Placental pericyte (primary cell): Measurements from ENCODE around the genes FNDC8, SLC35G3, RDM1, CCL23 and CCL4L2.

- CAGE, long polyA plus RNA = no peak
Observed at GRCh38 chr17:35005242-35006304, 25.3 kb downstream of the LIG3 start.

- CAGE, long polyA plus RNA = no peak
Observed at GRCh38 chr17:35017246-35017950, 37.1 kb downstream of the LIG3 start.

DNA sequence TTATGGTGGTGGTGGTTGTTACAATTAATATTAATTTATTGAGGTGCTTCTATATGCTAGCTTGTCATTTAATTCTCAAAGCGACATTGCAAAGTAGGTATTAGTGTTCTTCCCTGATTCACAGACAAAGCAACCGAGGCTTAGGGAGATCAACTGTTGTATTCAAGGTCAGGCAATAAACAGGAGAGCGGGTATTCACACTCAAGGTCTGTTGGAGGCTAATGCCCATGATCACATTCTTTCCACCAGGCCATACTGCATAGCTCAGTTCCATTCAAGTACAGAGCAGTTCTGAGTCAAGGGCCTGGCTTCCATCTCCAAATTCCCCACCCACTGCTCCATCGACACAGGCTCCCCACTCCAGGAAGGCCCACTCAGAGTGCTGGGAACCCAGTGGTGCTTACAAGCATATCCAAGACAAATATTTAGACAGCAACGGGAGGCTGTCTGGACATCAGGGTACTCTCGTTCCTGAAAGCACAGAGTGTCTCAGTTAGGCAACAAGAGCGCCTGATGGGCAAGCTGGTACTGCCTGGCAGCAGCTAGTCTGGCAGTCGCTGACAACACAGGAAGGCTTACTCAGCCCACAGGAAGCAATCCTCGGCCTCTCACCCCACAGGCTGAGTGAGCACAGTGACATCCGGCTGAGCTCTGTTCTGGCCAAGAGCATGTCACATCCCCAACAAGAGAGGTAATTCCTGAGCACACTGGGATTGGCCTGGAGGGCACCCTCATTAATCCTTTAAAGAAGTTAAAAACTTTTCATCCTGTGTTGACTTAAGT lies 40.9 kb downstream of the RFFL start:
- CAGE, long polyA plus RNA = no peak

DNA sequence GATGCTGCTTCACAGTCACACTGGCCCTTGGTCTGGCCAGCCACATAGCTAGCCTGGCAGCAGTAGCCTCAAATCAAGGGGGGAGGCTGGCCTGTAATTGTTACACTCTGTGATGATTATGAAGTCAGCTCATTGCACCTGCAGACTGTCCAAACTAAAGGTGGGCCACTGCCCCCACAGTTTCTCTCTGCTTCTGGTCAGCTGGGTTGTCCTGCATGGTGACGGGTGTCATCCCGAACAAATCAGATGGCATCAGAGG lies at the start of gene FNDC8:
FNDC8 (plus strand) TSS at position 168 of the 259 bp plus-strand sequence.
- CAGE, long polyA plus RNA = no peak

- CAGE, long polyA plus RNA = no peak
Observed at GRCh38 chr17:35194258-35194560, at the start of gene SLC35G3. TSS of gene SLC35G3 (minus strand) at chr17:35194393.

DNA sequence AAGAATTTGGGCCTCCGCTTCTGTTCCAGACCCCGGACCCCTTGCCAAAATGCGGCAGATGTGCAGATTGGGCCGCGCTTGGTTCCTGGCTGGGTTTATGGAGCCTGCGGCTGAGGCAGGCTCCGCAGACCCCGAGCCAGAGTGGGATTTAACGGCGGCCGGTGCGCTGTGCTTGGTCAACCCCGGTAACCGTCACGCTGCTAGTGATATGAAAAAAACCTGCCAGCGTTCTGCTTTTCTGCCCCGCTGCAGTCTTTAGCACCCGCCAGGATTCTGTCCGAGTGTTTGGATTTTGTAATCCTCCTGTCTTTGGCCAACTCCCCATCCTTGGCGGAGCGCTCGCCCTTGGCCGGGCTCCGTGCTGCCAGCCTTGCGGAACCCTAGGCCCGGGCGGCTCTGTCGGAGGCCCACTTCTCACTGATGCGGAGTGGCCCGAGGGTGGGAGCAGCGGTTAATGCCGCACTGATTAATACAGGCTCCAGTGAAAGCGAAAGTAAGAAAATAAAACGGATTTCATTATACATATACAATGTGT lies 825 bp upstream of the SLFN11 start:
- CAGE, long polyA plus RNA = no peak

- CAGE, long polyA plus RNA = no peak
Observed at GRCh38 chr17:35479932-35480414, 31.4 kb upstream of the SLFN13 start.

DNA sequence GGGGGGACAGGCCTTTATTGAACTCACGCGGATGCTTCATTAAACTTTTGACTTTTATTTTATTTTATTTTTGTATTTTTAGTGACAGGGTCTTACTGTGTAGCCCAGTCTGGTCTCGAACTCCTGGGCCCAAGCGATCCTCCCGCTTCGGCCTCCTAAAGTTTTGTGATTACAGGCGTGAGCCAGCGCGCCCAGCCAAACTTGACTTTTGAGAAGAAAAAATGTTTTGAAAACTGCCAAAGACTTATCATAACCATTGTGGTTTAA lies 1.1 kb downstream of the AP2B1 start:
- CAGE, long polyA plus RNA = no peak

- CAGE, long polyA plus RNA = no peak
Observed at GRCh38 chr17:35596336-35597502, 9.6 kb downstream of the AP2B1 start.

DNA sequence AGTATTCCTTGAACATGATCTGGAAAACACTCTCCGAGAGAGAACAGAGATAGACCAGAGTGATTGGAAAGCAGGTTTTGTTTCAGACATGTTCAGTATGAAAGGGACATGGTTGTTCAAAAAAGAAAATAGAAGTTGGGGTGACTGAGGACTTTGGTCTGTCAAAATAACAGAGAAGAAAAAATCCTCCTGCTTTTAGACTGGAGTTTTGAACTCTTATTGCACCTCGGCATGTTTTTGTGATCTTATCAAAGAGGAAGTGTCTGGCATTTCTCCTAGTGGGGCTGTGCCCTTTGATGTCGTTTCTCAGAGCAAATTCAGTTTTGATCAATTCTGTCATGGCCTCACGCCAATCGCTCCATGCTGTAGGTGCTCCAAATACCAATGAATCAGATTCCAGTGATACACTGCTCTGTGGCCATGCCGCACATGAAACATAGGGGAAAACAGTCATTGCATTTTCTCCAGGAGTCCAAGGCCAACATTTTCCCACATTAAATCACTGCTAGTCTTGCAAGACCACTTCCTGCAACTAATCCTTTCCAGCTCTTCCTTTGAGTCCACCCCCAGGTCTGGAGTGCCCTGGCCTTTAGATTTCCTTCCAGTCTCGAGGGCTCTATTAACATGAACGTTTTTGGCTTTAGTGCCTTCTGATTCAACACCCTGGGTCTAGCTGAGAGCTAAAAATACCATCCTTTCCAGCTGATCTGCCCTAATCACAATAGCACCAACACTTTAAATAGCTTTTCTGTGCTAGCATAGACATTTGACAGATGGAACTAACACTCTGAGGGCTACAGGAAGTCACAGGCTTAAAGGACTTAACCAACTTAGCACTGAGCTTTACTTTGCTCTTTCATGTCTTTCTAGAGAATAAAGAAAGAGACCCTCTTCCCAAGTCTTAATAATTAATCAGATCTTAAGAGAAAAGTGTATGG lies 18.3 kb upstream of the RASL10B start:
- CAGE, long polyA plus RNA = no peak

GRCh38 chr17:35930048-35931176 lies at the start of gene RDM1:
TSS of gene RDM1 (minus strand) at chr17:35930773.
- CAGE, long polyA plus RNA = no peak

GRCh38 chr17:36017697-36018337 lies at the start of gene CCL23:
TSS of gene CCL23 (minus strand) at chr17:36017972.
- CAGE, long polyA plus RNA = no peak

GRCh38 chr17:36127882-36128350 lies 24.3 kb downstream of the CCL4 start:
- CAGE, long polyA plus RNA = no peak

DNA sequence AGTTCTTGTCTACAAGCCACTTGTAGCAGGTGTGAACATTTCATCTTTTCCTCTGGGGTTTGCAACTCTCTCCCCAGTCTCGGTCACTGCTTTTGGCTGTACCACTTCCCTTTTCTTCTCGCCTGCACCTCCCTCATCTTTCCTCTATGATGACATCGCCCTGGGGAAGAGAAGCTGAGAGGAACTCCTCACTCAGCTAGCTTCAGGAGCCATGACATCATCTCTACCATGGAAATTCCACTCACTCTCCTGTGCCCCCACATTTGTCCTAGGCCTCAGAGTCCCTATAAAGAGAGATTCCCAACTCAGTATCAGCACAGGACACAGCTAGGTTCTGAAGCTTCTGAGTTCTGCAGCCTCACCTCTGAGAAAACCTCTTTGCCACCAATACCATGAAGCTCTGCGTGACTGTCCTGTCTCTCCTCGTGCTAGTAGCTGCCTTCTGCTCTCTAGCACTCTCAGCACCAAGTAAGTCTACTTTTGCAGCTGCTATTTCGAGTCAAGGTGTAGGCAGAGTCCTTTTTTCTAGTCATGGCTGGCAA lies at the start of gene CCL4L2:
CCL4L2 (plus strand) TSS at position 314 of the 542 bp plus-strand sequence.
- CAGE, long polyA plus RNA = no peak

DNA sequence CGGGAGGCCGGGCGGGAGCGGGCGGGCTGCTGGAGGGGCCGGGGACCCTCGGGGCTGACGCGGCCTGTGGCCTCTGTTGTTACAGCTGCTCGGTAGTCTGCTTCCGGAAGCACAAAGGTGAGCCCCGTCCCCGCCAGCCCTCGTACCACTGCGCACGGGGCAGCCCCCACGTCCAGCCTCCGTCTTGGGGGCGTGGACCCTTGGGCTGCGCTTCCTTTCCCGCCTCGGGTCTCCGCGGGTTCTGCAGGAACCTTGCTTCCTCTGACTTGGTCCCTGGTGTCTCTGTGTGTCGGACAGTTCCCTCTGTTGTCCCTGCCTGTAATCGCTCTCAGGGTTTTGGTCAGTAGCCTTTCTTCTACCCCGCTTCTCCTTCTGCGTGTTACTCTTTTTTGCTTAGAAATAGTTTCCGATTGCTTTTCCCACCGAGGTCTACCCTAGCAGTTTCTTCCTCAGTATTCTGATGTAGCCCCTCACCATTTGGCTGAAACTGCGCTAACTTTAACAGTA lies 422 bp downstream of the ZNHIT3 start:
- CAGE, long polyA plus RNA = no peak

DNA sequence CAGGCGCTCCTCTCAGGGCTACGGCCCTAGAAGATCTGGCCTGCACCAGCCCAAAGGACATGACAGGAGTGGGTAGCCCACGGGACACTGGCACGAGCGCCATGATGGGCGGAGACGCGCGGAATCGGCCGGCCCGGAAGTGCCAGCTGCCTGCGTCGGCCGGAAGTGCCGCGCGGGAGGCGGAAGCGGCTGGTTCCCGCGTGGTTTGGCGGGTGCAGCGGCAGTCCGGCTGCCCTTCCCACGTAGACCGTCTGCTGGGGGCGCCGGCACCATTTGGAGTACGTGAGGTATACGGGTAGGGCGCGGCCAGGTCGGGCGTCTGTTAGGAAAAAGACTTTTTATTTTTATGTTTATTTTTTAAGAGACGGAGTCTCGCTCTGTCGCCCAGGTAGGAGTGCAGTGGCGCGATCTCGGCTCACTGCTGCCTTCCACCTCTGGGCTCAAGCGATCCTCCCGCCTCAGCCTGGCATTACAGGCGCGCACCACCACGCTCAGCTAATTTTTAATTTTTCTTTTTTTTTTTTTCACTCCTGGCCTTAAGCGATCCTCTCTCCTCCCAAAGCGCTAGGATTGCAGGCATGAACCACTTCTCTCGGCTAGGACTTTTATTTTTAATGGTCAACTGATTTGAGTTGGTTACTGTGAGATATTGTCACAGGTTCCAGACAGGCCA lies 664 bp downstream of the PIGW start:
- CAGE, long polyA plus RNA = no peak

DNA sequence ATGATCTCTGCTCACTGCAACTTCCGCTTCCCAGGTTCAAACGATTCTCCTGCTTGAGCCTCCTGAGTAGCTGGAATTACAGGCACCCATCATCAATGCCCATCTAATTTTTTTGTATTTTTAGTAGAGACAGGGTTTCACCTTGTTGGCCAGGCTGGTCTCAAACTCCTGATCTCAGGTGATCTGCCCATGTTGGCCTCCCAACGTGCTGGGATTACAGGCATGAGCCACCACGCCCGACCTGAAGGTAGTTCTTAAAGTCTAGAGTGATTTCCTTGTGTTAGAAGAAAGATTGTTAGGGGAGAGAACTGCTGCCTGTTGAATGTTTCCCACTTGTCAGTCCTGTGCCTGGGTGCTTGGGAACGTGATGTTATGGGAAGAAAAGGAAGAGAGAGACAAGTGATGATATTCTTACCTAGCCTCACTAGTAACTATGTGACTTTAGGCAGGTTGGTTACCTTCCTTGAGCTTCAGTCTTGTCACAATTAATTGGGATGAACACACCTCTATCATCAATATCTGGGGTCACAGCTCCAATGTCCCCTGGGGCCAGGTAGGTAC lies 3.9 kb downstream of the DHRS11 start:
- CAGE, long polyA plus RNA = no peak

- CAGE, long polyA plus RNA = no peak
Observed at GRCh38 chr17:36721403-36721986, 120.1 kb downstream of the MRM1 start.

- CAGE, long polyA plus RNA = no peak
Observed at GRCh38 chr17:36721987-36723194, 121.0 kb downstream of the MRM1 start.

- CAGE, long polyA plus RNA = no peak
Observed at GRCh38 chr17:37146783-37147288, 198.1 kb downstream of the AATF start.